Gastroesophageal sphincter (tissue), 4 donors: ENCODE measurements around a stretch of chr9.

DNA sequence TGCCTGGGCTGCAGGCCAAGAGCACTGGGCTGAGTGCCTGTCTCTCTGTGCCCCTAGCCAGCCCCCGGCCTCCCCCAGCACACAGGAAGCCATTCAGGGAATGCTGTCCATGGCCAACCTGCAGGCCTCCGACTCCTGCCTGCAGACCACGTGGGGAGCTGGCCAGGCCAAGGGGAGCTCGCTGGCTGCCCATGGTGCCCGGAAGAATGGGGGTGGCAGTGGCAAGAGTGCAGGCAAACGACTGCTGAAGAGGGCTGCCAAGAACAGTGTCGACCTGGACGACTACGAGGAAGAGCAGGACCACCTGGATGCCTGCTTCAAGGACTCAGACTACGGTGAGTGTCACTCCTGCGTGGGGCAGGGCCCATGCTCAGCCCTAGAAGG, 97.1 kb downstream of the PHF2 start:
- PRO-cap: no peak
- RAMPAGE, long total RNA, 4 experiments: no peak in any of the 4 experiments

GRCh38 chr9:94631492-94631909, 7.8 kb downstream of the FBP1 start:
- PRO-cap: no peak
- RAMPAGE, long total RNA, 4 experiments: no peak in any of the 4 experiments

DNA sequence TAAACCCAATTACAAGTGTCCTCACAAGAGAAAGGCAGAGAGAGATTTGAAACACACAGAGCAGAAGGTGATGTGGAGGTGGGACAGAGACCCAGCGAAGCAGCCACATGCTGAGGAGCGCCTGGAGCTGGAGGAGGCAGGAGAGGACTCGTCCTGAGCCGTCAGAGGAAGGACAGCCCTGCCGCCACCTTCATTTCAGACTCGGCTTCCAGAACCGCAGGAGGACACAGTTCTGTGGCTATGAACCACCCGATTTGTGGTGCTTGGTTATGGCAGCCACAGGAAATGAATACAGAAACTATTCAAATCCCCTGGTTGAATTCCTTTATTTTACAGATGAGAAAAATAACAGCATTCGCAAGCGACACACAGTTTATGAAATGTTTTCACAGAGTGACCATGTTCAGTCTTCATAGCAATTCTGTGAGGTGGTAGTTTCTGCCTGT, 16.5 kb upstream of the FBP1 start:
- PRO-cap: no peak
- RAMPAGE, long total RNA, 4 experiments: no peak in any of the 4 experiments

GRCh38 chr9:94780355-94781061, 54.0 kb downstream of the AOPEP start:
- PRO-cap: no peak
- RAMPAGE, long total RNA, 4 experiments: no peak in any of the 4 experiments

- PRO-cap: no peak
- RAMPAGE, long total RNA, 4 experiments: no peak in any of the 4 experiments
Measured at GRCh38 chr9:94819018-94819756, 92.7 kb downstream of the AOPEP start.

DNA sequence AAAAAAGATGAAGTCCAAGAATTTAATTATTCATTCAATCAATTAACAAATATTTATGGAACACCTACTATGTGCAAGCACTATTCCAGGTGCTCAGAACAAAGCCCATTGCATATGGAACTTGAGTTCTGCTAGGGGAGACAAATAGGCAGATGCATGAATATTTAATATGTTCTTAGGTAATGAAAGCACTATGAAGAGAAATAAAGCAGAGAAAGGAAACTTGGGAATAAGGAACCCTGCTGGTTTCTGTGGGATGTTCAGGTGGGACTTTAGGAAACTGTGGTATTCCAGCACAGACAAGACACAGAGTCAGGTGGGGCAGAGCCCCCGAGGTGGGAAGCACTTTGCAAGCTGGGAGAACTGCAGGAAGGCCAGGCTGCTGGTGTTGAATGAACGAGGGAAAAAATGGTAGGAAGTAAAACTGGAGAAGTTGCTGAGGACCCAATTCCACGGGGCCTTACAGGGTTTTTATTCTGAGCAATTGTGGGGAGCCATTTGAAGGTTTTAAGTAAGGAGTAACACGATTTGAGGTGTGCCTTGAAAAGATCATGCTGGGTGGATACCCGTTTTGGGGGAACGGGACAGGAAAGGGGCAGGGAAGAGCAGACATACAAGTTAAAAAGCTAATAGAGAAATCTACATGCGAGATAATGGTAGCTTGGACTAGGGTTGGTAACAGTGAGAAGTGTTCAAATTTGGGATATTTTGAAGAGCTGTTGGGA, 118.6 kb downstream of the AOPEP start:
- PRO-cap: no peak
- RAMPAGE, long total RNA, 4 experiments: no peak in any of the 4 experiments

- PRO-cap: no peak
- RAMPAGE, long total RNA, 4 experiments: no peak in any of the 4 experiments
Measured at GRCh38 chr9:94864997-94865530, 138.6 kb downstream of the AOPEP start.

GRCh38 chr9:94873387-94873663, 146.8 kb downstream of the AOPEP start:
- PRO-cap: no peak
- RAMPAGE, long total RNA, 4 experiments: no peak in any of the 4 experiments

DNA sequence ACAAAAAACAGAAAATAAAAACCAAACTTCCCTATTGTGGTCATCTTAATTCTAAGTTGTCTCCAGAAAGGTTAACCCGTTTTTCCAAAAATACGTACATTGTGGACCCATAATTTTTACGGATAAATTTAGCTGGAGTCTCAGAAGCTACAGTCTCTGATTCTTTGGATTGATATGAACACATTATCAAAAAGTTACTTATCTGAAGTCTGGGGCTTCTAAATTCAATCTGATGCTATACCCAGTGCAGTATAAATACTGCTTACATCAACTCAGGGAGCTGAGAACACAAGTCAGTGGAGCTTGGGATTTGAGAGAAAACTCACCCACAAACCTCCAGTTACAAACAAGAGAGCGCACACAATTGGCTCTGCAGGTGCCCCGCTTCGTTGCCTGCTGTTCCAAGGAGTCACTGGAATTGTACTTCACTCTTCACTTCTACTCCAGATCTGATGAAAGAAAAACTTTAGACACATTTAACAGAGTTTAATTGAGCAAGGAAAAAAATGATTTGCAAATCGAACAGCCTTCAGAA, 156.4 kb downstream of the AOPEP start:
- PRO-cap: no peak
- RAMPAGE, long total RNA, 4 experiments: no peak in any of the 4 experiments

DNA sequence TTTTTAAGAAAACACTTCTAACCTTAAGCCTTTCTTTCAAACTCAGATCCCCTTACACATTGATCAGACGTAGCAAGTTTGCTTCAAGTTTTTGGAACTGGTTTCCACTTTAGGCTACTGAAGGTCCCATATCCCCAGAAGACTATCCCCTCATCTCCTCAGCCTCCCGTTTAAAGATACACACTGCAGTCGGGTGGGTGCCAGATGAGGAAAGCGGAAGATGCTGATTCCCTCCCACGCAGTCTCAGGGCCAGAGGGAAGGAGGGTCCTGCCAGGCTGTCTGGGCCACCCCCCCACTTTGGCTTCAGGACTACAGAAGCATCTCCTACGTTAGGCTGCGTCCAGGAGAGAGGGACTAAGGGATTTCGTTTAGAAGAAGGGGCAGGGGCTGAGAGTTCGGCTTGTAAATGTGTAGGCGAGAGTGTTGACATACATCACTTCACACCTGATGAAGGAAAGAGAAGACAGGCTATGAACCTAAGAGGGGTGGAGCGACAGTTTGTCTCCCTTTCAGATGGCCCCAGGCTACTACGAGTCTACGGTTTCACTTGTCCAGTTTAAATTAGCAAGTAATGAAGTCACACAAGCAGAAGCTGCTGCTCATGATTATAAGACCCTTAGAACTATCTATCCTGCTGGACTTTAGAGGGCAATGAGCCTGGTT, 192.8 kb downstream of the AOPEP start:
- PRO-cap: no peak
- RAMPAGE, long total RNA, 4 experiments: no peak in any of the 4 experiments

- PRO-cap: no peak
- RAMPAGE, long total RNA, 4 experiments: no peak in any of the 4 experiments
Measured at GRCh38 chr9:94971379-94971737, 244.9 kb downstream of the AOPEP start.

DNA sequence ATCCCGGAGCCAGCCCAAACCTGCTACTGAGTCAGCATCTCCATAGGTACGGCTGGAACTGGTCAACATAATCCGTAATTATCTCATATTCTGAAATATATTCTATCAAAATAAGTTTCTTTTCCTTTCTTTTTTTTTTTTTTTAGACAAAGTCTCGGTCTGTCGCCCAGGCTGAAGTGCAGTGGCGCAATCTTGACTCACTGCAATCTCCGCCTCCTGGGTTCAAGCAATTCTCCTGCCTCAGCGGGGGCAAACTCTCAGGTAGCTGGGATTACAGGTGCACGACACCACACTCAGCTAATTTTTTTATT, 262.2 kb downstream of the AOPEP start:
- PRO-cap: no peak
- RAMPAGE, long total RNA, 4 experiments: no peak in any of the 4 experiments

DNA sequence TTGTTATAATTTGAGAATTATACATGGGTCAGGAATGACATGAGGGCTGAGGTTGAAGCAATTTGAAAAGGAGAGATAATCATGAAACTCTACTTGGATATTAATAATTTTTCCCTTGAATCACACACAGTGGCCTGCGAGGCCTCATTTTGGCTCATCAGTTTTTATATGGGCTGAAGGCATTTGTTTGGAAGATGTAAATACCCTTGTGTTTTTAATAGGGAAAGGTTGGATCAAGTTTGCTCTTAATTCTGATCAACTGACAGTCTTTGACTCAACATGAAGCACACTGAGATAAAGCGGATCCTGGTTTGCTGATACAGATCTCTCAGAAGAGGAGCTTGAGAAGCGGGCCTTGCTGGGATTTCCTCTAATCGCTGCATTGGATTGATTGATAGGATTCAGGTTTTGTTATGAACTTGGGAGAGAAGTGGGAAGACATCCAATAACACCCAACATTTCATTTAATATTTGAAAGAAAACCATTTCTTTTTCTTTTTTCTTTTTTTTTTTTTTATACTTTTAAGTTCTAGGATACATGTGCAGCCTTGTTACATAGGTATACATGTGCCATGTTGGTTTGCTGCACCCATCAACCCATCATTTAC, 282.9 kb downstream of the FANCC start:
- PRO-cap: no peak
- RAMPAGE, long total RNA, 4 experiments: no peak in any of the 4 experiments

DNA sequence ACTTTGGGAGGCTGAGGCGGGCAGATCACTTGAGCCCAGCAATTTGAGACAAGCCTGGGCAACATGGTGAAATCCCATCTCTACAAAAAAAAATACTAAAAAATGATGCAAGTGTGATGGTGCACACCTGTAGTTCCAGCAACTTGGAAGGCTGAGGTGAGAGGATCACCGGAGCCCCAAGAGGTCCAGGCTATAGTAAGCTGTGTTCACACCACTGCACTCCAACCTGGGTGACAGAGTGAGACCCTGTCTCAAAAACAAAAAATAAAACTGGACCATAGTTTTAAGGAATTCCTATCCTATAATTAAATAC, 278.2 kb downstream of the FANCC start:
- PRO-cap: no peak
- RAMPAGE, long total RNA, 4 experiments: no peak in any of the 4 experiments

GRCh38 chr9:95044421-95044807, 273.1 kb downstream of the FANCC start:
- PRO-cap: no peak
- RAMPAGE, long total RNA, 4 experiments: no peak in any of the 4 experiments

- PRO-cap: no peak
- RAMPAGE, long total RNA, 4 experiments: no peak in any of the 4 experiments
Measured at GRCh38 chr9:95057676-95058026, 259.9 kb downstream of the FANCC start.

GRCh38 chr9:95085700-95087198, 231.3 kb downstream of the FANCC start:
- PRO-cap: unidirectional peak, plus-strand start at chr9:95085922; unidirectional peak, plus-strand start at chr9:95086070
- RAMPAGE, long total RNA, 4 experiments: no peak in any of the 4 experiments

DNA sequence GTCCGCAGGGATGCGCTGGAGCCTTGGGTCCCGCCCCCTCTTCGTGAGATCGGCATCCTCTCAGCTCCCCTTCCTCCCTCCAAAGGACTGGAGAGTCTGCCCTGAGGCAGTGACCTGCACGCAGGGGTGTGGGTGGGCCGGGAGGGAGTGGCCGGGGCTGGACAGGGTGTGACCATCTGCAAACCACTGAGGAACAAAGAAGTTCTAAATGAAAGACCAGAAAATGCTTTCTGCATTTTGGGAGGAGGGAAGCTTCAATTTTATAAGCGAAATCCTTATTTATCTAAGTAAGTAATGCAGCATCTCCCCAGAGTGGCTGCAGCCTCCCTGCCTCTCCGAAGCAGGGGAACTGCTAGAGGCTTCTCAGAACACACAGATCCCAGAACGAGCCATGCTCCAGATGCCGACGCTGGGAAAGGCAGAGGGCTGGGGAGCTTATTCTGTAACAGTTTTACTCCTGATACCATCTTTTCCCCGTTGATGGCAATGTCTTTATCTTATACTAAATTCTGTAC, 221.7 kb downstream of the FANCC start:
- PRO-cap: no peak
- RAMPAGE, long total RNA, 4 experiments: no peak in any of the 4 experiments

DNA sequence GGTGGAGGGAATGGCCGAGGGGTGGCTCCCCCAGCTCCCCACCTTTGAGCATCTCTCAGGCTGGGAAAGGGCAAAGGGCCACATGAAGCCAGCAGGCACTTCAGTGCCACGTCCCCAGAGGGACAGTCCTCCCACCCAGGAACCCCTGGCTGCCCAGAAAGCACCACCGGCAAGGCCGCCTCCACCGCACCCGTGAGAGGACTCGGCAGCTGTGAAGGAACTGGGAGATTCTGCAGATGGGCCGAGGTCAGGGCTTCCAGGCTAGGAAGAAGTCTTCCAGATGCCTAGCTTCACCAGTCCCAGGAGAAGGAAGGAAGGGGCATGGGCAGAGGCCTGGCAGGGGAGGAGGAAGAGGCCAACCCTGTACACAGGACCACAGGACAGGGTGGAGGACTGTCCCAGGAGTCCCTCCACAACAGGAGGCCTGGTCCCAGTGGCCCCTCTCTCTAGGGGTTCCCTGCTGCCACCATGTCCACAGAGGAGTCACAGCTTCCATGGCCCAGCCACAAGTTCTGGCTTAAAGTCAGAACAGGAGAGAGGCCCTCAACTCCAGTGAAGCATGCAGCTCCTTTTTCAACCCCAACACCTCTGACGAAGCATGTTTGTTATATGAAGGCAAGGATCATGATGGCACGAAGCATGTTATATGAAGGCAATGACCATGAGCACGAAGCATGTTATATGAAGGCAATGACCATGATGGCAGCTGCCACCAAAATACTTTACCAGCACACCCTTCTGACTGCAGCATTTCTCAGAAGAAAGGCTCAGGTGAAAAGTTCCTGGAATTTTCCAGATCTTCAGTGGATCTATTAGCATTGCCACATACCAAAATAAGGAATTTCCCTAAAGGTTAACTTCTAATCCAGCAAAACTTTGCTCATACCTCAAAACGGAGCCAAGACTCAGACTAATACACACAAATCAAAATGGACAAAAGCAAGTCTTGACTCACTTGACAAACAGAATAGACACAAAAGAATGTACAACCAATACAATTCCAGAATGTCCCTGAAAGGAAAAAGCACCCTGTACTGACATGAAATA, 217.6 kb downstream of the FANCC start:
- PRO-cap: no peak
- RAMPAGE, long total RNA, 4 experiments: no peak in any of the 4 experiments

GRCh38 chr9:95134177-95135016, 183.1 kb downstream of the FANCC start:
- PRO-cap: no peak
- RAMPAGE, long total RNA, 4 experiments: no peak in any of the 4 experiments